Metastatic Lung Carcinoma in the Adrenal Gland (tissue), 1 donor: ENCODE data around the gene TLX2.

GRCh38 chr2:73833201-73833591 lies 4.4 kb downstream of the STAMBP start:
- PRO-cap: no peak

DNA sequence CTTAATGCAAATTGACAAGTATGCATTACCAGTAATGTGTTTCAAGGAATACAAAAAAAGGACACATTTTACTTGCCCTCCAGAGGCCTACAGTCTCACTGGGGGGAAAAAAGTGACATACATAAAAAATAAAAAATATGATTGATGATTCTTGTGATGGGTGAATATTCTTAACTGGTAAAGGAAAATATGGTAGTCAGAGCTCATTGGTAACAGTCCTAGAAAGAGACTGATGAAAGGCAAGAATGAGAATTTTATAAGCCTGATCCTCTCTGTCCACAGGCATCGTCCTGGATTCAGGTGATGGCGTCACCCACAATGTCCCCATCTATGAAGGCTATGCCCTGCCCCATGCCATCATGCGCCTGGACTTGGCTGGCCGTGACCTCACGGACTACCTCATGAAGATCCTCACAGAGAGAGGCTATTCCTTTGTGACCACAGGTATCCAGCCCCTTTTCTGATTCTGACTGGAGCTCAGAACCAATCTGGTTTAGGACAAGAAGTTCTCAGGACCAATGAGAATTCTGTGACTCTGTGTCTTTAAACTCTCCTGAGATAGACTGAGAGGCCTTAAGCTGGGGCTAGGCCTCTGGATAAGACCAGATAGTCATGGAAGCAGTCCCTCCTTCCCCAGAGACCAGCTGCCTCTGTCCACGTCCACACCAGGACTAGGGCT lies 13.3 kb upstream of the DGUOK start:
- PRO-cap: no peak

- PRO-cap: no peak
Observed at GRCh38 chr2:73917798-73918747, 8.6 kb upstream of the DGUOK start.

GRCh38 chr2:73919789-73920093 lies 6.9 kb upstream of the DGUOK start:
- PRO-cap: no peak

DNA sequence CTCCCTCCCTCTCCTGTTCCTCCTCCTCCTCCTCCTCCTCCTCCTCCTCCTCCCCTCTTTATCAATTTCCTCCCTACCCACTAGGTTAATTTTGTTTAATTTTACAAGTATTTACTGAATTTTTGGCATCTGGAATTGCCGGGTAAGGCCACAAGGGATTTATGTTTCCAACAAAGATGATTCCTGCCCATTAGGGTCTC lies 6.3 kb upstream of the DGUOK start:
- PRO-cap: no peak

DNA sequence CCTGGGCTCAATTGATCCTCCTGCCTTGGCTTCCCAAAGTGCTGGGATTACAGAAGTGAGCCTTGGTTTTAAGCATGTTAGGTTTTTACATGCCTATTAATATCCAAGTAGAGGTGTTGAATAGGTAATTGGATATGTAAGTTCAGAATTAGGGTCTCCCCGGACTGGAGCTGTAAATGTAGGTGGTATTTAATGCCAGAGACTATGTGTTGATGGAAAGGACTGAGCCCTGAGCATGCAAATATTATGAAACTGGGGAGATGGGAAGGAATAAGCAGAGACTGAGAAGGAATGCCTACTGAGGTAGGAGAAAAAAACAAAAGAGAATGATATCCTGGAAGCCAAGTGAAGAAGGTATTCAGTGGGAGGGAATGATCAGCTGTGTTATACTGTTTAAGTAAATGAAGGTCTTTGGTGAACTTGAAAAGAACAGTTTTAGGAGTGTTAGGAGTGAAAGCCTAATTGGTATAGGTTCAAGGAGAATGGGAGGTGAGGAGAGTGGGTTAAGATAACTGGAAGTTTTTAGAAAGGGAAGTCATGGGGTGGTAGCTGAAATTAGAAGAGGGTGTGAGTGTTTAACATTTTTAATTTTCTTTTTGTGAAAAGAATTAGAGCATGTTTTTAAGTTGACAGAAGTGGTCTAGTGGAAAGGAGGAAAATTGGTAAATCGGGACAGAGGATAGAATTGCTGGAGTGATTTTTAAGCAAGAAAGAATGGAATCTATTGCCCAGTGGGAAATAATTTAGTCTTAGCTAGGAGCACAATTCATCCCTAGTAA lies 2.8 kb downstream of the DGUOK start:
- PRO-cap: no peak

DNA sequence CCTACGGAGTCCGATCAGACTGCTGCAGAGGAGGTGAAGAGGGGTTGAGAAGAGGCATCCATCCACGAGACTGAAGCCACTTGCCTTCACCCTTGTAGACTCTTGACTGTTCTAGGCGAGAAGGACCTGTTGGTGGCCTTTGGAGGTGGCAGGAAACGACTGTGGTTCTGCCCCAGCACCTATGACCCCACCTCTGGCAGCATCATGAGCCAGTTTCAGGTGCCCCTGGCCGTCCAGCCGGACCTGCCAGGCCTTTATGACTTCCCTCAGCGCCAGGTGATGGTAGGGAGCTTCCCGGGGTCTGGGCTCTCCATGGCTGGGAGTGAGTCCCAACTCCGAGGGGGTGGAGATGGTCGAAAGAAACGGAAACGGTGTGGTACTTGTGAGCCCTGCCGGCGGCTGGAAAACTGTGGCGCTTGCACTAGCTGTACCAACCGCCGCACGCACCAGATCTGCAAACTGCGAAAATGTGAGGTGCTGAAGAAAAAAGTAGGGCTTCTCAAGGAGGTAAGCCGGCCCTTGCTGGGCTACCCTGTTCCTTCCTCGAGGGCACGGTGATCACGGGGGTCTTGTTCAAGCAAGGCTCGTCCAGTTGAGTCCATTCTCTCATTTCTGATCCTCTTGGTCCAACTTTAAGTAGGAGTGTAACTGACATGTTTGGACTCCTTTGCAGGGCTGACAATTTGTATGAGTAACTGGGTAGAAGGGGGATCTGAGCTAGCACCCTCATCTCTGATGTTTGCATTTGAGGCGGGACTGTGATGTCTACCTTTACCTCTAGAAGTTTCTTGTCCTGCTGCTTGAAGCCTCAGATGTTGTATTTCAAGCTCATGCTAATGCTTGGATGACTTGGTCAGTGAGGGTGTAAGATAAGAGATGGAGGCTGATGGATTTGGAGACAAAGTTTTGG lies 1.7 kb downstream of the TET3 start:
- PRO-cap: no peak

GRCh38 chr2:74003003-74003895 lies 18.5 kb downstream of the TET3 start:
- PRO-cap: no peak

DNA sequence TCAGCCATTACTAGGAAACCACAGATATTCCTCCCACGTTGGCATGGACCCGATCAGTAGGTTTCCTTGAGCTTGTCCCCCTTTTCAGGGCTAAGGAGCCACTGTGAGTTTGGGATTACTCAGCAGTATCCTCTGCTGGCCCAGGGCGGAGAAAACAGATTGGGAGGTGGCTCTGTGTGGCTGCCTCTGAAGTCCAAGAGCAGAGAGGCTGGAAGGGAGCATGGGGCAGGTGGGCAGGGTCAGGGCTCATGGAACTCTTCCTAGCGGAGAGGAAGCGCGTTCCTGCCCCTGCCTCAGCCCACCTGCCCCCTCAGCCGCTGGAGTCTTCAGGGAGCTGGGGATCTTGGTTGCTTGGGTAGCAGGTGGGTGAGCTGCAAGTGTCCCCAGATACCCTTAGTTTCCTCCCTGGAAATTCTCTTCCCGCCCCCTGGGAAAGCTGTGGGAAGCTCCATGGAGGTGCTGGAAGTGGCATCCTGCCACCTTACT lies 19.2 kb downstream of the TET3 start:
- PRO-cap: no peak

DNA sequence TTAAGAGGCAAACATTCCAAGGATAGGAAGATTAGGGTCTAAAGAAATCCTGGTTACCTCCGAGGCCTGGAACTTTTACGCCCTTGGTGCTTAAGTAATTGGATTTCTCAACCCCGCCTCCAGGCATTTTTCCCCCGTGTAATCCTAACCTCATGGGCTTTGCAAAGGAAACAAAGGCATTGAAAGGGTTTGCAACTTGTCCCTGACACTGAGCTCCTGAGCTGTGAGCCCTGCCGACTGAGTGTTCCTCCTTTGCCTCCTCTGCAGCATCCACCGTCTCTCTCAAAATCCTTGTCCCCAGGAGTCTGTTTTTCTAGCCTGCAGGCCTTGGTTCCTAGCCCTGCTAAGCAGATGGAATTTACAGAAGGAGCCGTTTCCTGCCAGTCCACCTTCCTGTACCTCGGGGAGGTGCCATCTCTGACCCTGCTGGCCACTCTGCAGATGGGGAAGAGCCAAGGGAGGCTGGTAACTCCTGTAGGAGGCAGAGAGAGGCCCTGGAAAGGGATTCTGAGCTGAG lies 24.2 kb downstream of the TET3 start:
- PRO-cap: no peak

DNA sequence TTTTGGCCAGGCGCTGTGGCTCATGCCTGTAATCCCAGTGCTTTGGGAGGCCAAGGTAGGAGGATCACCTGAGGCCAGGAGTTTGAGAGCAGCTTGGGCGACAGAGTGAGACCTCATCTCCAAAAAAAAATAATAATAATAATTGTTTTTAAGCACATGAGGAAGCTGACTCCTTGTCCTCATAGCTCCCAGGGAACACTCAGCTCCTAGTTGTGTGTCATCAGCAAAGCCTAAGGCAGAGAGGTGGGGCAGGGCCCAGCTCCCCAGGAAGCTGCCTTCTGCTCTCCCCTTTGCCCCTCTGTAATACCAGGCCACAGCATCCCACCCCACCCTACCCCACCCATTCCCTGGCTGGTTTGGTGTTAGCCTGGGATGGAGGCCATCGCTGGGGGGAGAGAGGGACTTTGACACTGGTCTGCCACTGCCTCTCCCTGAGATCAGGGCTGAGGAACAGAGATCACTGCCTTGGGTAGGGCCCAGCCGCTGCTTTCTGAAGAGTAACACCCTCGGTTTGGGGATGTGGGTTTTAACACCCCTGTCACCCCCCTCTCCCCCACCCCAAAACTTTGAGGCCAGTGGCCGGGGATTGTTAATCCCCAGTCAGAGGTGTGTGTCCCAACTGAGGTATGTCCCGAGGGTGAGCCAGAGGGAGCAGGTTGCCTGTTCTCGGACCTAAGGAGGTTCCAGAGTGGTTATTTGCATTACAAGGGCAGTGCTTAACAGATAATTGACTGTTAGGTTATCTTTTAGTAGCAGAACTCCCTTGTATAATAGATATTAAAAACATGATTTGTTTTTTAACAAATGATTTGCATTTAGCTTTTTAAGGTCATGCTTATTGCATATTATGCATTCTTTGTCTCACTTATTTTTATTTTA lies 41.3 kb downstream of the TET3 start:
- PRO-cap: no peak

DNA sequence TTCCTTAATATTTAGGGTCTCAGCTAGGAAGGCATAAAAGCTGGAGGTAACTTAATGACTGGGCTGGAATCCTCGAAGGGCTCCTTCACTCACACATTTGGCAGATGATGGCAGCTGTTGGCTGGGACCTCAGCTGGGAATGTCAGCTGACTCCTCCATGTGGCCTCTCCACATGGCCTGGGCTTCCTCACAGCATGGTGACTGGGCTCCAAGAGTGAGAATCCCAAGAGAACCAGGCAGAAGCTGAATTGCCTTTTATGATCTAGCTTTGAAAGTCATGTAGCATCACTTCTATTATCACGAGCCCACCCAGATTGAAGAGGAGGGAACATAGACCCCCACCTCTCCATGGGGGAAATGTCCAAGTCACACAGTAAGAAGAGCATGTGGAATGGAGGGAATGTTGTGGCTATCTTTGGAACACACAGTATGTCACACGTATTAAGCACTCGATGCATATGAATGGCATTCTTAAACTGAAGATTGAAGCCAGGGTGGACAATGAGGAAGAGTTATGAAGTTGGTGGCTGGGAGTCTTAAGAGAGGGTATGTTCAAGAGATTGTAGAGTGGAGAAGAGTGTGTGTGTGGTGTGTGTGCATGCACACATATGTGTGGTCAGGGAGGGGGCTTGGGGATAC lies 55.1 kb downstream of the TET3 start:
- PRO-cap: no peak

GRCh38 chr2:74094060-74094767 lies 53.5 kb downstream of the BOLA3 start:
- PRO-cap: no peak

GRCh38 chr2:74149074-74149903 lies 1.6 kb upstream of the BOLA3 start:
- PRO-cap: no peak

DNA sequence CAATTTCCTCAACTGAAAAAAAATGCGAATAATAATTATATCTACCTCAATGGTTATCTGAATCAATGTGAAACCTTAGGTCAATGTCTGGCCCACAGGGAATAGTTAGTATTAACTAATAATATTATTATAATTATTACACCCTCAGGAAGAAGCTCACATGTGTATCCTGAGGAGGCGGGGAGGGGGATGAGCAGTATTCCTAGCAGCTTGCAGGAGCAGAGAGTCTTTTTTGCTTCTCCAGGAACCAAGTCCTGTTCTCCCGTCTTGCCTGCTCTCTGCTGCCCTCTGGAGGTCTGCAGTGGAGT lies 8.5 kb downstream of the SLC4A5 start:
- PRO-cap: no peak

DNA sequence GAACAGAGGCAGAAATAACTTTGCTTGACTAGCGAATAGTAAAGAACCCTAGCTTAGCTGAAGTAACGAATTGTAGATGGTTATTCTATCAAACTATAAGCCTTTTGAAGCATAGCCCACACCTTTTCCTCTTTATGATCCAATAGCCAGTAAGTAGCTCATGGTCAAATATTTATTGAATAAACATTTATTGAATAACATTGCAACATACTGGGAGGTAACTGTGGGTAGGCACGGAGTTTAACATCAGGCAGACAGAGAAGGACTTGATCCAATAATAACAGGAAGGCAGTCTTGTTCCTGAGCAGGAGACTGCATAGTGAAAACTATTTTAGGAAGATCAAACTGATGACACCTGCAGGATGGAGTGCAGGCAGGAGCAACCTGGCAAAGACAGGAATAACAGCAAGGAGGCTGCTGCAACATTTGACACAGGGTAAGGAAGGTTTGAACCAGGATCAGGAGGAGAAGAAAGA lies 3.1 kb upstream of the DCTN1 start:
- PRO-cap: no peak

GRCh38 chr2:74425062-74425716 lies 3.7 kb downstream of the WDR54 start:
- PRO-cap: no peak

- PRO-cap: no peak
Observed at GRCh38 chr2:74497621-74498779, 1.4 kb downstream of the LBX2 start.

GRCh38 chr2:74506477-74507072 lies 920 bp downstream of the PCGF1 start:
- PRO-cap: bidirectional peak, plus-strand start at chr2:74506785, minus-strand start at chr2:74506671

DNA sequence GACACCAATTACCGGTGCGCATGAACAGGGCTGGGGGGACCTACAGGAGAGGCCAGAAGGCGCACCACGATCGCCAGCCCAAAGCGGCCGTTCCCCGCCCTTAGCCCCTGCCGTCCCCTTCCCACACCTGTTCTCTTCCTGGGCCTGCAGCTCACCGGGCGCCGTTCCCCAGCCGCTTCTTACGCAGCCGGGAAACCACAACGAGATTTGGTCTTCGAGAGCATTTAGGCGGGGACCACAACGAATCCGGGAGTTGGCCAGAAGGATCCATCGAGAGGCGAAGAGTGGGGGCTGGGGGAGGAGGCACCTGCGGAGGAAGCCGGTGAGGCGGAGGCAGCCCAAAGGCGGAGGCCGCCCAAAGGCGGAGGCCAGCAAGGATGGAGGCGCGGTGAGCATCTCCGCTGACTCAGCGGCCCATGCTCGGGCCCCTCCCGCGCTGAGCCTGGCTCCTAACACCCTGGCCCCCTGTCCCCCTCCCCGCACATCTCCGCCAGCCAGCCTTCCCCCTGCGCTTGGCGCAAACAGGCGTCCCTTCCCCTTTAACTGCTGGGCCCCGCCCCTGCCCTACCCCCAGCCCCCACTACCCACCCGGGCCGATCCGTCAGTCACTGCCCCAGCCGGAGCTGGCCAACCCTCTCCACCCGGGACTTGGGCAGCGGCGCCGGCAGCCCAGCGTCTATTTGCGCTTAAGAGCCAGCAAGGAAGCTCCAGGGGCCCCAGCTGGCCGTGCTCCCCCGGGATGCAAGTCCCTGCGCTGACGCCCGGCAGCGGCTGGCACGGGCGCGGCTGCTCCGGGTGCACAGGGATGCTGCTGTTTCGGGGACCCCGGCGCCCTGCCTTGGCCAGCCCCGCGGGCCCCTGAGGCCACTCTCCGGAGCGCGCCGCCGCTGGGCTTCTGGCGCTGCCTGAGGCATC lies at the start of gene TLX2:
TLX2 (plus strand) TSS at position 604 of the 915 bp plus-strand sequence.
- PRO-cap: no peak